Subcutaneous preadipocyte (primary cell): ENCODE measurements around a stretch of chr18.

DNA sequence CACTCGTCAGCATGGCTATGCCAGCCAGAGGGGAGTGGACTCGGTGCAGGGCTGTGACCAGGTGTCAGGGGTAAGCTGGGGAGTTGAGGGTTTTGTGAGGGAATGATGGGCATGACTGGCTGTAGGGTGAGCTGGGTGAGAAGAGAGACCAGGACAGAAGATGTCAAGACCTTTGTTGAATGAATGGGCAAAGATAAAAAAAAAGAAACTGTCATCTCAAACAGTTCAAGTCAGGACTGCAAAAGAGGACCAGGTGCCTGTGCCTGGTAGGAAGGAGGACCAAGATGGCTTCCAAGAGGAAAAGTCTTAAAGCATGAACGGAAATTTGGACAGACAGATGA lies 397.4 kb upstream of the RAB12 start:
- CAGE, long polyA plus RNA = no peak

DNA sequence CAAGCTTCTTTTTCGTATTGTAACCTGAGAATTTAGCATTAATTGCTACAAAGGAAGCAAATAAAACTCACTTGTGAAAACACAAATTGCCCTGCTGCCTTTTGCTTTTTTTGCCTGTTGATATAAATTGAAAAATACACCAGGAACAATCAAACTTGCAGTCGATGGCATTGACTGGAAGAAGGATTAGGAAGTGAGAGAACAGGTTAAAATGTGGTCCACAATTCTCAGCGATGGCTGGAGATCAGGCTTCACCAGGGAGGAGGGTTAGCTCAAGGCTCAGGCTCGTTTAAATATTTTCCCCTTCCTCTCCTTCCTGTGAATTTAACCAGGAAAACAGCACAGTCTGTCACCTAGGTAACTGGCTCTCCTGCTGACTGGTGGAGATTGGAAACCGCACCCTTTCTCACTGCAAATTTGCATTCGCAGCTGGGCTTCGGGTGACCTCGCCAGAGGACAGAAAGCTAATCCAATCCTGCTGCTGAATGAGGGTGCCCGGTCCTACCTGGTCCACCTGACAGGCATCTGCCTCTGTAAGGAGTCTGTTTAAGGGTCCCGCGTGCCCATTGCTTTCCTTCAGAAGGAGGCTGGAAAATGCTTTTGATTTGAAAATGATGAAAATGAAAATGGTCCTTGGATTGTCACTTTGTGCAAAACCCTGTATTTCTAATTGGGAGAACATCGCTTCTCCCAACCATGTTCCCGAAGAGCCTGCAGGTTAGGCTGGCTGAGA lies 43.6 kb upstream of the MTCL1 start:
- CAGE, long polyA plus RNA = no peak

GRCh38 chr18:8913733-8914553 lies 188.6 kb upstream of the NDUFV2 start:
- CAGE, long polyA plus RNA = no peak

DNA sequence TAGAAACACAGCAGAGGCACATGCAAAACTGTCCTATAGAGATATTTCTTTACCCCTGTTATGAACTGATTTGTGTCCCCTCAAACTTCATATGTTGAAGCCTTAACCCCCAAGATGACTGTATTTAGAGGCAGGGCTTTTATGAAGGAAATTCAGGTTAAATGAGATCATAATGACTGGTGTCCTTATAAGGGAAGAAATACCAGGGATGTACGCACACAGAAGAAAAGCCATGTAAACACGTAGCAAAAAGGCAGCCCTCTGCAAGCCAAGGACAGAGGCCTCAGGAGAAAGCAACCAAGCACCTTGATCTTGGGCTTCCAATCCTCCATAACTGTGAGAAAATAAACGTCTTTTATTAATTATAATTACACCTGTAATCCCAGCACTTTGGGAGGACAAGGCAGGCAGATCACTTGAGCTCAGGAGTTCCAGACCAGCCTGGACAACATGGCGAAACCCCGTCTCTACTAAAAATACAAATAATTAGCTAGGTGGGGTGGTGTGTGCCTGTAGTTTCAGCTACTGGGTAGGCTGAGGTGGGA lies 101.2 kb upstream of the NDUFV2 start:
- CAGE, long polyA plus RNA = no peak

DNA sequence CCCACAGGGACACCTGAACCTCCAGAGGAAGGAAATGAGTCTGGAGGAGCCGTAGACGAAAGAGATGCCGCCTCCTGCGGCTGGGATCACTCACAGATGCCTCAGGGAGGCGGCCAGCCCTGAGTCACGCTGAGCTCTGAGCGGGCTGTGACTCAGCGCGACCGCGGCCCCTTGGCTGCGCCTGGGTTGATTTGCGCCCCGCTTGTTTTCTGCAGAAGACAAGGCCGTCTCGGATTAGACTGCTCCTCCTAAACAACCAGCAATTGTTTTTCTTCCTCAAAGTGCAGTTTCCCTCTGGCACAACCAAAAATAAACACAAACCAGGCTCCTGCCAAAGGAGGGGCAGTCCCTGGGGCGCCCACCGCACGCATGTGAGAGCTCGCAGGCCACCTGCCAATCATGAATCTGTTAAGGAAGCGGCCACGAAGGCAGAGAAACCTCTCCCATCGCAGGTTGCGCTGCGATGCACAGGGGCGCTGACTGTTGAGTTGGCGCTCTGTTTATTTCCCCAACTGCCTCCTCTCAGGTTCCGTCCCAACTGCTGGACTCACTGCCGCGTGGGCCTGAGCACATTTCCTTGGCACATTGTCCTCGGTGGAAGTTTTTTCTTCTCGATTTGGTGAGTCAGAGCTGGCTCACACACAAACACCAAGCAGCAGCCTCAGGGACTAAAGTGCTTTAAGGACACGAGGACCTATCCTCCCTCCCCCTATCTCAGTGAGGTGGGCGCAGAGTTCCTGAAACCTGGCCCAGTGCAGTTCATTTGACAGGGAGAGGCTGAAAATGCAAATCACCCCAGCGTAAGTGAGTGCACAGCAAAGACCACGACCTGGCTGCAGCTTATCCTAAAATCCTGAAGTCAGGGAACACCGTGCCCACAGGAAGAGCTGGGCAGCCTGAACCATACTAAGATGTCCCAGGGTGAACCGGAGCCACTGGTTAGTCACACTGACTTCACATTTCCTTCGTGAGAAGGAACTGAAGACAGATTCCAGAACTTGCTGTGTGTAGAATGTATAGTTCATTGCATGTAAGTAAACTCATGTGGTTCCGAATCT lies 85.0 kb upstream of the NDUFV2 start:
- CAGE, long polyA plus RNA = no peak

GRCh38 chr18:9118311-9118875 lies 15.9 kb downstream of the NDUFV2 start:
- CAGE, long polyA plus RNA = no peak

DNA sequence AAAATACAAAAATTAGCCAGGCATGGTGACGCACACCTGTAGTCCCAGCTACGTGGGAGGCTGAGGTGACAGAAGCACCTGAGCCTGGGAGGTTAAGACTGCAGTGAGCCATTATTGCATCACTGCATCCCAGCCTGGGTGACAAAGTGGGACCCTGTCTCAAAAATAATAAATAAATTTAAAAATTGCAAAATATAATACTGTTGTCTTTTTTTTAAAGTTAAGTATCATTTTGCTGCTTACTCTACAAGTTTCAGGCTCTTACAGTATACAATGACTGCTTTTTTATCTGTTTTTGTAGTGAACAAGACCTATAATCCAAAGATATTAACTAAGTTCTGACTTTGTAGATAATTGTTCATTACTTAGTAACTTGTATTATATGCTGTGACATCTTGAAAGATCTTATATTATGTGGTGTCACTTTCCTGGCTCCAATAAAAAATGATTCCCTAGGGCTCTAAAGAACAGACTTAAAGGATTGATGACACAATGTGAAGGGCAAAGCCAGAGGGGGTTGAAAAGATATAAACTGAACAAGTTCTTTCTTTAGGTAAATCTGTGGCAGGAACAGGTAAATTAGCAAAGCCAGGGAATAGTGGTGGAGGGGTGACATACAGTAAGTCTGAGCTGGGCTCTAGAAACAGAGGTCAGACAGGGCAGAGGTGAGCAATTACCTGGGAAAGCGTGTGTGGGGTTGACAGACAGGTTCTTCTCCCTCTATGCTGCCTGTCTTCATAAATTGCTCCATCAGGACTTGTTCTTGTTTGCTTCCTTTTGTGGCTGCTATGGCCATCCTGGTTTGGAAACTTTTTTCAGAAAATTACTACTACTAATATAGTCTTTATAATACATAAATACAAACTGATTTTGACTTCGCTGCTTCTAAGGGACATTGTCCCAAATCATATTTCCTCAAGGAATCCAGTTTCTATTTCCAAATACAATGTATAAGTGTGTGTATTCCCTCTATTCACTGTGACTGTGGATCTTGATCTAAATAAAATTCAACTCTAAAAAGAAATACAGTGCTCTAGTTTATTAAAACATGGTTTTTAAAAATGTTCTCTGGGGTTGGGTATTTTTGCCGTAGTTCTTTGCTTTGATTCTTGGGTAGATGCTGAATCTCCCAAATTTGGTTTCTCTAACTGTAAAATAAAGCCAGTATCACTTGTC lies 3.5 kb upstream of the ANKRD12 start:
- CAGE, long polyA plus RNA = no peak

- CAGE, long polyA plus RNA = no peak
Observed at GRCh38 chr18:9191078-9191375, 54.4 kb downstream of the ANKRD12 start.

- CAGE, long polyA plus RNA = no peak
Observed at GRCh38 chr18:9237079-9237475, 97.5 kb upstream of the TWSG1 start.

DNA sequence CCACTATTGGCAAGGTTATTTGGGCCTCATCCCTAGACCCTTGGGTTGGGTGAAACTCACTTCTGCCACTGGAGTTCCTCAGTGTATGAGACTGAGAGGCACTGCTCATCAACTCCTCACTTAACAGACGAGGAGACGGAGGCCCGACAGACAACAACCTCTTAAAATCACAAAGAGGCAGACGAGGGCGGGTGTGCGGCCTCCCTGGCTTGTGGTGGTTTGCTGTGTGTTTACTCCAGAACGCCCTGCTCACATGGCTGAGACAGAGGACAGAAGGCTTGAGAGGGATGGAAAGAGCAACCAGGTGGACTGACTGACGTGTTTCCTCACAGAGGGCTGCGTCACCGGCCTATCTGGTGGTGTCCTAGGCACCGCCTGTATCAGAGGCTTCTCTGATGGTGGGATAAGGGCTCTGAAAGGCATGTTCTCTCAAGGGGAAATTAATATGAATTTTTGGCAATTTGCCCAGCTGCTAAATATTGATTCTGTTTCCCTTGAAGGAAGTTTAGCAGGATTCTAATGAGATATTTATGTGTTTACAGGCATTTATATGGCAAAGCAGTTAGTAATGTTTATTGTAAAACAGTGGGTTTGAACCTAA lies 47.0 kb upstream of the RALBP1 start:
- CAGE, long polyA plus RNA = no peak

DNA sequence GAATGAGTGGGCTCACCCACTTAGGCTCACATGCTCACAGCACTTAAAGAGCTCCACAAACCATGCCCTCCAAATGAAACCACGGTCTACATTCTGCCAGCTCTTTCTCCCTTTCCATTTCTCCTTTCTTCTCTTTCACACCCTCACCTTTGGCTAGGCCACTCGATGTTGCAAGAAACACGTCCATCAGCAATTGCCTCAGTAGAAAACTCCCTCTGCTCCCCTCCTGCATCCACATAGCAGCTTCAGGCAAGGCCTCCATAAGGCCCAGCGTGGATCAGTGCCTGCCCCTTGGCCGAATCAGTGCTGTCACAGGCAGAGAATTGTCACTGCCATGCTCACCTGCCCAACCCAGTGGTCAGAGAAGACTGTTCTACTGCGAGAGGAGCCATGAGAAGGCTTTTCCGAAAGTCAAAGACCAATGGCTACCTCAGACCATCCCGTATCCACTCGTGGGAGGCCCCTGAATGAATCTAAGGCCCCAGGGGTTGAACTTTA lies 1.3 kb upstream of the RALBP1 start:
- CAGE, long polyA plus RNA = no peak

- CAGE, long polyA plus RNA = no peak
Observed at GRCh38 chr18:9594789-9595660, 19.3 kb downstream of the PPP4R1 start.

DNA sequence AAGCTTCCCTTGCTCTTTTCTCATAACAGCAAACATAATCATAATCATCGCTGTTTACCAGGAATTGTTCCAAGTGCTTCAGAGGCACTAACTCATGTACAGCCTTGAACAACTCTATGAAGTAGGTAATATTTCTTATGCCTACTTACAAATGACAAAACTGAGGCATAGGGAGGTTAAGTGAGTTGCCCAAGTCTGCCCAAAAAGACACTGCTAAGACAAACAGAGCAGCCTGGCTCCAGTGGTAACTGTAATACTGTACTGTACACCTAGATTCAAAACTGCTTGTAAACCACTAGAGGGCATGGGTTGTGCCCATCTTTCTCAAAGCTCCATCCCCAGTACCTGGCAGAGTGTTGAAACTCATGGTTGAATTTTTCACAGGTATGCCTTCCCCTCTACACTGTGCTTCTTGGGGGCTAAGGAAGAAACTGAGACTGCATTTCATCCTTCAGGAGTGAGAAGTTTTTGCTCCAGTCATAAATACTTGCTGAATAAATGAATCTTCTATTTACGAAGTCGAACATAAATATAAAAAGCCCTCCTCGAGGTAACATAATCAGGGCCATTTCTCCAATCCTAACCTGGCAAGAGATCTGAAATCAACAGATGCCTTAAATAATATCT lies 2.1 kb downstream of the PPP4R1 start:
- CAGE, long polyA plus RNA = no peak

GRCh38 chr18:9643517-9643919 lies 29.2 kb upstream of the PPP4R1 start:
- CAGE, long polyA plus RNA = no peak

DNA sequence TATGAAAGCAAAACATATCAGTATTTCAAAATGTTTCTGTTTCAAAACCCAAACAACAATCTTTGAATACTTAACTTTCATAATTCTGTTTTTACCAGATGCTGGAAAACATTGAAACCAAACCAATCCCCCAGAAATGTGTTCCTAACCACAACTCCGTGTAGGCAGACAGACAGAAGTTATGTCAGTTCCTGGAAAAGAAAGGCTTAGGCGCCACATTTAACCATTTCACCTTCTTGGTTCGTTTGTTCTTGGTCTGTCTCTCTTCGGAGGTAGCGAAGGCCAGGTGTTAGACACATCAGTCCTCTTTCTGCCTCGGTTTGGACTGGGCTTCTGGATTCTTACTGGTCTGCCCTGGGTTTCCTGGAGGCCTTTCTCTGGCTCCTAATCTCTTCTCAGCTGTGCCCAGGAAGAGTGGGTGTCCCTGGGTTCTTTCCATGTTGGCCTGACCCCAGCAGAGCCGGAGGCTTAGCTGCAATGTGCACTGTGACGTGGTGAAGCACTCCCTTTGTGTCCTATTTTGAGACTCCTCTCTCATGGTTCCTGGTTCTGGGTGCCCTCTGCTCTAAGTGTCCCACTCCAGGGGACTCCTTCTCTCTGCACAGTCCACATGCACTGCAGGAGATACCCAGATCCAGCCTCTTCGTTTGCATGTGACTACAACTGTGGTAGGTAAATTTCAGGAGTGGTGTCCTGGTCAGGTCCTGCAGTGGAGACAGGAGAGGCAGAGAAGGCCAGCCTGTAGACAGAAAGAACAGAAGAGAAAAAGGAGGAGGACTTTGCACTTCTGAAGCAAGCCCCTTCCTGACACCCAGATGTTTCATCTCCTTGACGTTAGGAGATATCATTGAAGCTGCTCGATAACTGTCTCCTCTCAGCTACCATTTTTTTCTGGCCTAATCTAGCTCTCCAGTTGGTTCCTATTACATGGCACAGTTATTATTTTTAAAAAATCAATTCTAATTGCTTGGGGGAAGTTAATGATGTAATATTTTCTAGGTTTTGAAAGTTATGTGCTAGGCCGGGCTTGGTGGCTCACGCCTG lies 22.9 kb upstream of the RAB31 start:
- CAGE, long polyA plus RNA = no peak

DNA sequence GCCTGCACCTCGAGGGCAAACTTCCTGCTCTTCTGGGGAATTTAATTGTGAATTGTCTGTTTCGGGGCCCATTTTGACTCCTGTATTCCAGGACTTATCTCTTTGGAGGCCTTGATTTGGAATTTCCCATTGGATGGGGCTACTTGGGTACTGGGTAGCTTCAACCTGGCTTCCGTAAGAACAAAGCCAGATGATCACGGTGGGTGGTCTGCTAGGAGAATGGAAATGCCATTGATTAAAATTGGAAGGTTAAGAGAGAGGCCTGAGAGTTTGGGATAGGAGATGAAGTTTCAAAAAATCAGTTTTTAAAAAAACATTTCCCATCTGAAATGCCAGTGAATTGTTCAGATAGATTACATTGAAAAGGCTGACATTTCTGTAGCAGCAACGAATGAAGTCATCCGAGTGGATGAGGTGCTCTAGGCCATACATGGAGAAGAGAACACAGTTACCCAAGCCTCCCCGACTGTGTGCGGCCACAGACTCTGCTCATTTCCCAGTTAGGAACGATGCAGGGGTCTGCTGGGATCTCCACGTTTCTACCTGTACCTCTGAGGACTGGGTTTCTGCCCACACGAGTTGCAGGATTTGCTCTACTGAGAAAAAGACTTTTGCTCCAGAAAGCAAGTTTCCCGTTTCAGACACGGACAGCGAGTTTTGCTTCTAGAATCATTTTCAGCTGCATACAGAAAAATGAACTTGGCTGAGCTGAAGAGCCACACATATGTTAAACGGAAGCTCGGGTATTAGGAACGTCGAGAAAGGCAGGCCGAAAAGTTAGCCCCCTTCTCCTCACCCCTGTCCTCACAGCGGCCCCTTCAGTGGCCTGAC lies 862 bp upstream of the RAB31 start:
- CAGE, long polyA plus RNA = no peak

- CAGE, long polyA plus RNA = no peak
Observed at GRCh38 chr18:9824873-9825480, 60.8 kb upstream of the TXNDC2 start.

DNA sequence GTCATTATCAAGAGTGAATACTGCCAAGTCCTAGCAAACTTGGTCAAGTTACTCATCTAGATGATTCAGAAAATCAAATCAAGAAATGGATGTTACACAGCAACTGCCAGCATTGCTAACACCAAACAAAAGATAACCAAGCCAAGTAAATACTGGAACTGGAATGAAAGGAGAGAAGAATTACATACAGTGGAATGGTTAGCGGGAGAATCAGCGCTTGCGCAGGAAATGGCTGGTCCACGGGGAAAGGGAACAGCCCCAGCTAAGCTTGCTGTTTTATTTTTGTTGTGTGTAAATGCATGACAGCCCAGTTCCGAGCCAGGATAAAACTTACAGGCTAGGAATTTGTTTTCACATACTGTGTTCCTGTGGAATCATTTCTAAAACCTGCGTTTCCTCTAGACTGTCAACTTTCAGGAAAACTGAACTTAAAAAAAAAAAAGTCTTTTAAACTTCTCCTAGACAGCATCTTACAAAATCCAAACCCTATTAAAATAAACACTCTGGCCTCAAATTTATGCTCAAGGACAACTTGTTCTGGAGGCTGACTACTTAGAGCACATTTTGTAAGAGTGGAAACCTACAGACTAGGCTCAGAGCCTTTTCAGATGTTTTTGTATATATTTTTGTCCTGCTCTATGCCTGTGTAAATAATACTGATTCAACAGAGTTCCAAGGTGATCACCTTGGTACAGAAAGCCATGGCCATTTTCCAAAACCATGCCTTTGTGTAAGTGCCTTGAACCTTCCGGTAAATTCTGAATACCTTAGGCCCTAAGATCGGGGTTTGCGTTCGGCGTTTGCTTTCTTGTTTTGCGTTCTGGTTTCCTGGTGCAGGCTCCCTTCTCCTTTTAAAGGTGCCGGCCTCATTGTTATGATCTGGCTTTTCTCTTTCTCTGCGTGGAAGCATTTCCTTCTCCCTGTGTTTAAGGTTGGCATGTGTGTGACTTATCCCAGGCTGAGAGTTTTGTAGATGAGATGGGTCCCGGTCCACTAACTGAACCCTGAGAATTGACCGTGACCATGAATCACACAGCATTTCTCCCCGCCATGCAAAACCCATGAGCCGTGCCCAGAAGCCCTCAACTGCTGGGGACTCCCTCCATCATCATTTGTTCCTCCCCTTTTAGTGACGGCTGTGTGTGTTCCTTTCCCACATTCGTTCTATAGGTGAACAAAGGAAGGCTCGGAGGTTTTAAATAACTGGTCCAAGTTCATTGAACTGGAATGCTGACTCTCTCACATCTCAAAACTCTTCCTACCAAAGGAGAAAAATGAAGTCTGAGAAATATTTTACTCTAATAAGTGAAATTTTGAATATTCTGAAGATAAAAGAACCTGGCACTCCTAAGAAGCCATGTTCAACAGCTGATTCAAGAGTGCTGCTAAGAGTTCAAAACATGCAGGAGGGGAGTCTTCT lies 30.4 kb upstream of the TXNDC2 start:
- CAGE, long polyA plus RNA = no peak

DNA sequence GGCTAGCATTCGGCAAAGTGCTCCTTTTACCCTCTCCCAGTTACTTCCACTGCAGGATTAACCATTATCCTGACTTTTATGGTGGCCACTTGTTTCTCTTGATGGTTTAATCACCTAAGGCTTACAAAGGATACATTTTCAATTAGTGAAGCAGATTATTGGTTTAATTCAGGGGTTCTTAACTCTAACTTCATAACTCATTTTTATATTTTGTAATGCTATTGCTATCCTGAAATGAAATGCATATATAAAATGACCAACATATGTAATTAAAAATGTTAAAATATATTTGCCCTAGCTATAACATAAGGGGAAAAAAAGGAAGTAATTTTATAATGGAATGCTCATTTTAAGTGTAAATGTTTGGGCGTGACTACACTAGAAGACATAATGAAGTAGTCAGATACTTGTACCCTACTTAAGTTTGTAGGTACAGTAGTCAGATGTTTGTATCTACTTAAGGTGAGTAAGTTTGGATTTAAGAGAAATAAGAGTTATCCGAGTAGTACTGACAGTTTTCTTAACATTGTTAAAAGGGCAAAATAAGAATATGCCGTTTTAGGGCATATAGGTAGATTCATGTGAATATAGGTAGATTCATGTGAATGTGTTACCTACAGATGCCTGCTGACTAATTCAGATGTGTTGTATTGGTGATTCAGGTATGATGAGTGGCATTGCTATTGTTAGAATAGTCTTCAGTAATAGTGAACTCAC lies 14.7 kb downstream of the VAPA start:
- CAGE, long polyA plus RNA = no peak

DNA sequence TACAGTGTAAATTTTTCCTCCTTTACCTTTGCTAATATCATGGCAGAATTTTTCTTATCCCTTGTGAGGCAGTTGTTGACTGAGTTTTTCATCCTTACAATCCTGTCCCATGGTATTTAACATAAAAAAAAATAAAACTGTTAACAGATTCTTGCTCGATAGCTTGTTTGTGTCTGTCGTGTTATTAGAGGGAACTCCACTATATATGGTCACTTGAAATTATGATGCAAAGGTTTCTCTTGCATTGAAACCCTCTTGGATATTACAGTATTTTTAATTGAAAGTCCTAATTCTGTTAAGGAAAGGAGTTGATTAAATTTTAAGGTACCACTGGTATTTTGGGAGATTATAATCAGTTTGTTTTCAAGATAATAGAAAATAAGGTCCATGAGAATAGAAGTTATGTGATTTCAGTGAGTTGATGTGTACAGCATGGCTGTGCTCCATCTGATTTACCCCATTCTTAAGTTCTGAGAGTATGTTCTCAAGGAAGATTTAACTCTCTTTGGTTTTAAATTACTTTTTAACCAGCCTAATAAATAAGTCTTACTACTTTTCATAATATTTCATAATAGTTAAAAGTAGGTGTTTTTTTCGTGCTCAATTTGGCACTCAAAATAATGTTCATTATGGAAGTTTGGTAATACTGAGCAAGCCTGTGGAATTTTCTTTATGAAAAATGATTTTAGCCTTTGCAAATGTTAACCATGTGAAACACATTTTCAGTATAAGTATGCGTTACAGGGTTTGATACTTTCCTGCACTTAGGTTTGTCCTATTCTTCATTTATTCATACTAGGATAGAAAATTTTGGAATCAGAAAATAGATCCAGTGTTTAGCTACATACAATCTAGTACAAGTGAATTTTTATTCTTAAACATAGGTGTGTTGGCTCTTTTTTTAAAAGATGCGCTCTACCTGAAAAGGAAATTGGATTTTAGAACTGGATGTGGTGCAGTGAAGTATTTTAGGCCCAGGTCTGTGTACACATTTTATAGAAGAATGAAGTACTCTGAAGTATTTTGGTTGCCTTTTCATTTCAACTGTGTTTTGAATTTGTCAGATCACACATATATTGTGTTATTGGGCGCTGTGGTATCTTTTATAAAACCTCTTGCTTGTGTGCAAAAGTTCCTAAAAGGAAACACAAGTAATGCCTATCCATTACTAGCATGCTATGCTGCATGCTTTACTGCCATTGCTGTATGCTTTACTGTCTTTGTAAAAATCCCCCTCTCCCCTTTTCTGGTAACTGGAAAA lies 41.3 kb downstream of the VAPA start:
- CAGE, long polyA plus RNA = no peak